Occipital lobe (tissue), 2 donors: ENCODE measurements around a stretch of chr6.

DNA sequence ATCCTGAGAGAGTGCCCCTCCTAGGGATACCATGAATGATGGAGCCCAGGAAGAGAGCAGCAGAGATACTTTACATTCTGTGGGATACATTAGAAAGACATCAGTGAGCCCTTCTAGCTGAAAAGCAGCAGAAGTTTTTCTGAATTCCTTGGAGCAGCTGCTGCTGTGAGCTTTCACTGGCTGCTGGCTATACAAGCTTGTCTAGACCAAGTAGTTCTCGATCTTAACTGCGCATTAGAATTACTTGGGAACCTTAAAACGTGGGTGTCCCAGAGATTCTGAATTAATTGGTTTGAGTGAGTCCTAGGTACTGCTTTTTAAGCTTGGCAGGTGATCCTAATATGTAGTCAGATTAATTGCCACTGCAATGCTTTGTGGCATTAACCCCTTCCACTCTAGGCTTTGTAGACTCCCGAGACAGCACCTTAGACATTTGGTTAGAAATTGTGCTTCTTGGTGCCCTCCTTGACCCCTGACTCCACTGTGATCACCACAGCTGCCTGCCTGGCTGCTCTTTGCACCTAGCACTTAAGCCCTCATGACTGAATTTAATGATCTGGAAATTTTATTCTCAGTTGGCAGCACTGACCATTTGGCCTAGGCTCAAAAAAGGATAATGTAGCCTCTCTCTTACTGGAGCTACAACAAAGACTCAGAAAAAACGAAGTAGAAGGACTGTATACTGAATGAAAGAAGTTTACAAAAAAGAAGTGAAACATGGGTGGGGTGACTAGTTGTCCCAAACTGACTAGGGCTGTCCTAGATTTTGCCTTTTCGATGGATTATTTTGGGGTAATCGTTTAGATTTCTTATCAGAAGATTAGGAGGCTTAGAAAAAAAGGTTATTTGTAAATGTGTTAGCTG is 11.5 kb upstream of the ABRACL start:
- RAMPAGE, long total RNA: no peak

GRCh38 chr6:139135555-139136501 is 948 bp downstream of the HECA start:
- RAMPAGE, long total RNA: no peak

DNA sequence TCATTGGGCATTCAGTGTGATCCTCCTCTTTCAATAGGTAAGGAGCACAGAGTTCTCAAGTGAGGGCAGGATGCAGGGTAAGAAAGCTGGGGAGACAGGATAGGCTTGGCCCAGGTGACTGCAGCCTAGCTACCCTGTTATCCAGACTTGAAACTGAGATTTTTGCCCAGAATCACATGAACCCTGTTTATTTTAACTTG is 25.0 kb downstream of the HECA start:
- RAMPAGE, long total RNA: no peak

DNA sequence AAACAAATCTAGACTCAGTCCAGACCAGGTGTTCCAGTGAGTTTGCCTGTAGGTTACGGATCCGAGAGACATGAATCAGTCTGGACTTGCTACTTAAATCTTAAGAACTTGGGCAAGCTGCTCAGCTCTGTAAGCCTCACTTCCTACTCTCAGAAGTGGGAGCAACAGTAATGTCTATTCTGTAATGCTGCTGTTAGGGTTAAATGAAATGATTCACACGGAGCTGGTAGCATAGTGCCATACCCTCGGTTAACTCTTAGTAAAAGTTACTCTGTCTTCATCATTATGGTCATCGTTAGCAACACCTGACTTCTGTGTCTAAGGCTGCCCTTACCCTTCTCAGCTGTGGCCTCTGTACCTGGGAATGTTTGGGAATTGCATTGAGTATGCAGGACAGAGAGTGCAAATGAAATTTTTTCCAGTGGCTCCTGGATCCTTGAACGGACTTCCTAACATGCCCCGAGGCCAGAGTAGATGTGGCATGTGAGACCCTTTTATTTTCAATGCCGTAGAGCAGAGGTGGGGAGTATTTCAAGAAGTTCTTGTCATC is 37.9 kb downstream of the HECA start:
- RAMPAGE, long total RNA: no peak

DNA sequence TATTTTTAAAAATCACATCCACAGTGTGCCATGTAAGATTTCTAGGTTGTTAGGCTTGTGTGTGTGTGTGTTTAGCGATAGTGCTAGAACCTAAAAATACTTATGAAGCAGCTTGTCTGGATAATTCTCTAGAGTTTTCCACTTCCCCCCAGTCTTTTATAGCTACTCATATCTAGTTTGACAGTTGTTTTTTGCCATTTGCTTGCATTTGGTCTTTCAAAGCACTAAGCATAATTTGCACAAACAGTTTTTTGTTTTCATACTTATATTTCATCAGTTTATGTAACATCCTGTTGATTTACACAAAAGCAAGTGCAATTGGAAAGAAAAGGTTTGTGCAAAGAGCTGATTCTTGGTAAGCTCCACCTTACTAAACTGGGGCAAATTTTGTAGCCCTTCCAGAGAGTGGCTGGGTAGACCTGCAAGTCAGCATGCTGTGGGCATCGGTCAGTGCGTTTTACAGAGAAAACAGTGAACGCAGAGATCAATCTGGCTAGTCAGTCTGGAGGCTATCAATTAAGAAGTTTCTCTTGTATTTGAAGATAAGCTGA is 34.6 kb downstream of the TXLNB start:
- RAMPAGE, long total RNA: no peak

DNA sequence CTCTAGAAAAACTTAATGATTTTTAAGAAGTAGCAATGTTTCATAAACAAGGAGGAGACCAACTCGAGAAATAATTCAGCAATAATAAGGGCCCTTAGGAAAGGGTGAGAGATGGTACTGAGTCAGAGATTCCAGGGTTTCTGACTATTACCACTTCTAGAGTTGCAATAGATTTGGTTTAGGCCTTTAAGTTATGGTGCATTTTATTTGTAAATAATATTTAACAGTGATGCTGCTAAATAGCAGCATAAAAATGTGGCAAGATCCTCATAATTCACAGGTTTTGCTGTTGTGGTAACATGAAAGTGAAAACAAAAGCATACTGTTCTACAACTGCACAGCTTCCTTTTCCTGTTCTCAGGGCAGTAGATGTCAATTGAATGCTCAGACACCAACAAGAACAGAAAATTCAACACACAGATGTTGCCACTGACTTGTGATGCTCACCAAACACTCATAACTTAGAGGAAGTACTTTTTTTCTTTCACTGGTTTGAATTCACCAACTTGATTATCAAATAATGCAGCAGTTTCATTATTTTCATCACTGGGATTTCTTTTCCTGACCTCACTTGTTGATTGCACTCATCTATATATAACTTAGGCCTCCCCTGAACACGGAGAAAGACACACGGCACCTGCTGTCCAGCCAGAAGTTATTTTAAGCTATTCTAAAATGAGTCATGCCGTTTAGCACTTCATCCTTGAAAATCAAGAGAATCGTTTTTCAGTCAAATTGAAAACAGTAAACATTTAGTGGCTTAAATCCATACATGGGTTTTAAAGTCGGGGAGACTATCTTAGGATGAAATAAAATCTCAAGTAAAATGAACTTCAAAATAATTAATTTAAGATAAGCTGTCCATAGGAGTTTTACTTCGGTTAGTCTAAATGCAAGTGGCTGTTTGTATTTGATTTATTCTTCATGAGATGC is 1.0 kb downstream of the TXLNB start:
- RAMPAGE, long total RNA: no peak

GRCh38 chr6:139369085-139369387 is 5.4 kb downstream of the CITED2 start:
- RAMPAGE, long total RNA: no peak

DNA sequence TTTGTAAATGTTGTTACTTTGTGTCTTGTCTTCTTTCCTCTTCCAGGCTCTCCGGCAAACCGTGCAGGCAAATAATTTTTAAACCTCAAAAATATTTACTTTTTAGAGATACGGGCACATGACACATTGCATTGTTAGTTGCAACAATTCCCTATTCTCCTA is 1.8 kb upstream of the CITED2 start:
- RAMPAGE, long total RNA: no peak

DNA sequence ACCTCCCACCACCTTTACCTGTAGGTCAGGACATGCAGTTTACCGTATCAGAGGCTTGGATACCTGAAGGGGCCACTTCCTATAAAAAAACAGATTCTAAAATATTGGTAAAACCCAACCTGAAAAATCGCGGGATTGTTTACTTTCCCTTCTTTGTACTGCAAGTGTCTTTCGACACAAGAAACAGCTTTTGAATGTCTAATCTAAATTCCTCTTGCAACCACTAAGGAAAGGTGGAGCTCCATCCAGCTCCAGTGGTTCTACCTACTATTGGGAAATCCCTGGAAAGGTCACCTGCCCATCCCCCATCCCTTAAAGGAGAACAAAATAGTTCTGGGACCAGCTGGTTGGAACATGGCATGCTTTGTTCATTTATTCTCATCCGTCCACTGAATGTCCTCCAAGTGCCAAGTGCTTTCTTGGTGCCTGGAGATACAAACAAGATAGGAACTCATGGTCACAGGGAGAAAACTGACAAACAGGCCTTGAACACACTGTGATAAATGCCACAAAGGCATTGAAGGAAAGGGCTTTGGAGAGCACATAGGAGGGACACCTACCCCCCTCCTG is 2.1 kb upstream of the CITED2 start:
- RAMPAGE, long total RNA: no peak

DNA sequence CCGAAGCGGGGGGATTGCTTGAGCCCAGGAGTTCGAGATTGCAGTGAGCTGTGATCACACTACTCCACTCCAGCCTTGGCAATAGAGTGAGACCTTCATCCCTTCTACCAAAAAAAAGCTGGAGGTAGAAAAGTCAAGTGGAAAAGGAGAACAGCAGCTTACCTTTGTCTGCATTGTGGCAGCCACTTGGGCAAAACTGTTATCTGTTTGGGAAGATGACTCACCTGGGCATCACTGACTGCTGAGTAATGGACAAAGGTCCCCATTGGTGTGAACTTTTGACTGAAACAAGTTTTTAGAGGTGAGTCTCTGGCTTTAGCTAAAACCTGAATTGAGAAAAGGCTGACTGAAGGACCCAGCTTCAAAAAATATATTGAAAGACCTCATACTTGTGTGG is 4.3 kb upstream of the CITED2 start:
- RAMPAGE, long total RNA: no peak

DNA sequence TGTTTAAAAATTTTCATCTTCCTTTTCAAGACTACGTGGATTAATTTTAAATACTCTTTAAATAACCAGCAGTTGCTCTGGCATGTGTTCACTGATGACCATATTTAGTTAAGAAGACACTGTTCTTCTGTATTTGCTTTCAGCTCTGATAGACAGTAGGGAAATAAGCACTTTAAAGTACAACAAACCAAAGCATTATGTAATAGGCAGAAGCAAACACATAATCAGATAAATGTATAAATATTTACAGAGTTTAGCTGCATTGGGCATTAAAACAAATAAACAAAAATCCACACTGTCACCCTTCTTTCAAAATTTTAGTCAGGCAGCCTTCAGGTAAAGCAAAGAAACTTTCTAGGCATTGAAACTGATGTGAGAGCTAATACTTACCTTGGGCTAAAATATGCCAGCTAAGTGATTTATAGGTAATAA is 111.3 kb upstream of the CITED2 start:
- RAMPAGE, long total RNA: no peak

DNA sequence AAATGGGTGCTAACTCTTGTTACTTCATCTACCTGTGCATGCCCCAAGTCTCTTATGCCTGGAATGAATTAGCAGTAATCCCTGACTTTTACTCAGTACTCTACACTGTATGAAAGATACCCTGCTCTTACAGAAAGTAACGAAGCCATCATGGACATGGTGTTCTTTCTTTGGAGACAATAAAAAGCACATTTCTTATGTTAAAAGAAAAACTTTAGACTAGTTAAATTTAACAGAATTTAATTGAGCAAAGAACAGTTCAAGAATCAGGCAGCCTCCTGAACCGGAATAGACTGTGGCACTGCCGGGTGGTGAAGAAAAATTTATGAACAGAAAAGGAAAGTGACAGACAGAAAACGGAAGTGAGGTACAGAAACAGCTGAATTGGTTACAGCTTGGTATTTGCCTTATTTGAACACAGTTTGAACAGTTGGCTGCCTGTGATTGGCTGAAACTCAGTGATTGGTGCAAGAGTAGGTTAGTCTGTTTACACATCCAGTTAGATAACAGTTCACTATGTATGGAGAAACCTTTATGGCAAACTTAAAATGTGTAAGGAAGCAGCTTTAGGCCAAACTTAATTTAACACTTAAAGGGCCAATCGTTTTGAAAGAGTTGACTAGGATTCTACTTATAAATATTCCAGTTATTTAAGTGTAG is 115.9 kb upstream of the CITED2 start:
- RAMPAGE, long total RNA: no peak

DNA sequence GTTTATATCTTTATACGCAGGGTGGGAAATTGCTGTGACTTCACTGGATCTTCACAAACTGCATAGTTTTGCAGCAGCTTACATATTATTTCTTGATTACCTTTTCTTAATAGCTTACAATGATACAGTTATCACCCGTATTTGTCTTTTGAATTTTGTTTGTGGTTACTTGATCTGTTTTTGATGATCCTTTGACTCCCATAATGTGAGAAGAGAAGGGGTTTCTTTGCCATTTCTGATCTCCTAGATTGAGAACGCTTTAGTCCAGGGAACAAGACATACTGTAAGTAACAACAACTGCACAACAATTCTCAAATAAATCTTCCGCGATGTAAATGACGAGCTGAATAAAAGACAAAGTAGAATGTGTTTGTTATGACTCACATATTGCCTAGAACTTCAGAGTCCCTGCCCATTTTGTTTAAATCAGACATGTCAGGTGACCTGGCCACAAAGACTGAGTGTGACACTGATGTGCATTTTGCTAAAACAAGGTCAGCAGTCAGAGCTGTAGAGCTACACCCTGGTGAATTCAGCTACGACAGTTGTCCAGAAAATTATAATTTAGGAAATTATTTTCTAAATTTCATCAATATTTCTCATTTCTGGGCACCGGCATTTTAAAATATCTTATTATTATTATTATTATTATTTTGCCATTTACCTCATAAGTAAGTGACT is 156.6 kb upstream of the CITED2 start:
- RAMPAGE, long total RNA: no peak

DNA sequence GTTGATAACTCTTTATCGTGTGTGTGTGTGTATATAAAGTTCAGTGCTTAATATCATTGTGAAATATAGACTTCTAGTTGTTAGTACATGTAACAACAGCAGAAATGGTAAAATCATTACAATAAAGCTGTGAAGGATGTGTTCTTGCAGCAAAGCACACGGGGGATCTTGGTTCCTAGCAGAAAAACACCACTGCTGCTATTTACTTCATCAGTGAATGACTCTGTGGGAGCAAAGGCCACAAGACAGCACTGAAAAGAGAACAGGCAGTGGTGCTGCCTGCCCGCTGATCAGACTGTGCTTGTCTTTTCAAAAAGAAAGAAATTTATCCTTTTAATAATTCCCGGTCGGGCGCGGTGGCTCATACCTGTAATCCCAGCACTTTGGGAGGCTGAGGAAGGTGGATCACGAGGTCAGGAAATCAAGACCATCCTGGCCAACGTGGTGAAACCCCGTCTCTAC is 689.9 kb upstream of the CITED2 start:
- RAMPAGE, long total RNA: no peak

DNA sequence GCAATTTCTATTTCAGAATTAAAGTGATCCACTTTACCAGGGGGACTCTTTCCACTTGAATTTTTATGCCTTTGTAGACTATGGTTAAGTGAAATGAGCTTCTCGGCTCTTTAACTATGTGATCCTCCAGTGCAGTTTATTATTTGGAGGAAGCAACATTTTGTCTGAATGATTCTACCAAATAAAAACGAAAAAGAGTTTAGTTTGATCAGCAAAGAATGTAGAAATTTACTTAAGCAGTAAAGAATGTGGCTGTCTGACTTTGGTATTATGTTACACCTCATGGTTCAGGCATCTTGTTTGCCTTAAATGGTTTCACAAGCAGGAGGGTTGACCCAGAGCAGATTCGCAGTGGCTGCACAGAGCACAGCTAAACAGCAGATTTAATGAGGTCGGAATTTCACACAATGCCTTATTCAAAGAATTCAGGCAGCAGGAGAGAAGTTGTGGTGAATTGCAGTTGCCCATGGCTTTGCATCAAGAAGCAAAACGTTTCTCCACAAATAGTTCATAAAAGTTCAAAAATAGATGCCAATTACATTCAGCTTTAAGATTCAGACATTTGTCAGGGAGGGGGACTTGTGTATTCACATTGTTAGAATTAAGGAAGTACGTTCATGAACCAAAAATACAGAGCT is 1163.3 kb upstream of the CITED2 start:
- RAMPAGE, long total RNA: no peak

- RAMPAGE, long total RNA: no peak
Measured at GRCh38 chr6:140897819-140898813, 1234.6 kb upstream of the GJE1 start.

DNA sequence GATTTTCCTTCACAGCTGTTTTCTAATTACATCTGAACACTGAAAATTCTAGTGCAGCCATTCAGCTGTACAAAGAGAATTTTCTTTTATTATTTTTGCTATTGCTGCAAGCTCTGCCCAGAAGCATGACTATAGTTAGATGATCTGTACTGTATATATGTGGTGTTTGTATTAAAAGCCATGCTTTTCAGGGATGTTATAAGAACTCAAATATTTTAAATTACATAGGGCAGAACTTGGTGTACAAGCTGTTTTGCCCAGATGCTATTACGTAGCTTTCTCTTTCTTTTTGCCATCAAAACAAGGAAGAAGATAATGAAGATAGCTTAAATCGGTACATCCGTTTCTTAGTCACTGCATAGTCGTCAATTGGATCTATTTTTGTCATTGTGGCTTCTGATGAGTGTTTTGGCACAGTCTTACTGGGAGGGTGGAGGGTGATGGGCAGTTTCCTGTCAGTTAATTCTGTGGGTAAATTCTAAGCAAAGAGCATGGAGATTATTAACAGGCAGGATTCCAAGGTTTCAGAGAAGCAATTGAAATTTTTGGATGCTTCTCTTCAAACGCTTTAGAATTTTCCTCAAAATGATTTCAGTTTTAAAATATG is 649.2 kb upstream of the GJE1 start:
- RAMPAGE, long total RNA: no peak

DNA sequence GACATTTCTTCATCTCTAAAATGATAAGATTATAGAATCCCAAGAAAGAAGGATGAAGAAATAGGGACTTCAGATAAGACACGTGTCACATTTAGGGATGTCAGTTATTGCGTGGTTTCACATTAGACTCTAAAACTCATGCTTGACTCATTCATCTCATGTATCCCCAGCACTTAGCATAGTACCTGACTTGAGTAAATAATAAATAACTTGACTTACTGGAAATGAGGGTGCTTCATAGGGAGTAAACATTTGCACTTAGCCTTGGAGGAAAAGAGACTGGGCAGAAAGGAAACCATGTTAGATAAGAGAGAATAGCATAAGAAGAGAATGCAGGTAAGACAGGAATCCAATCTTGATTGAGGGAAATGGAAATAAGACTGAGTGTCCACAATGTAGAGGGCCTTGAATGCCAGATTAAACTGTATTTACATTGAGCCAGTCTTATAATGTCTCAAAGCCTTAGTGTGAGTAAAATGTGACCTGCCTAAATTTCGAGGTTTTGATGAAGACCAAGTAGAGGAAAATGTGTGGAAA is 37.3 kb downstream of the VTA1 start:
- RAMPAGE, long total RNA: no peak

DNA sequence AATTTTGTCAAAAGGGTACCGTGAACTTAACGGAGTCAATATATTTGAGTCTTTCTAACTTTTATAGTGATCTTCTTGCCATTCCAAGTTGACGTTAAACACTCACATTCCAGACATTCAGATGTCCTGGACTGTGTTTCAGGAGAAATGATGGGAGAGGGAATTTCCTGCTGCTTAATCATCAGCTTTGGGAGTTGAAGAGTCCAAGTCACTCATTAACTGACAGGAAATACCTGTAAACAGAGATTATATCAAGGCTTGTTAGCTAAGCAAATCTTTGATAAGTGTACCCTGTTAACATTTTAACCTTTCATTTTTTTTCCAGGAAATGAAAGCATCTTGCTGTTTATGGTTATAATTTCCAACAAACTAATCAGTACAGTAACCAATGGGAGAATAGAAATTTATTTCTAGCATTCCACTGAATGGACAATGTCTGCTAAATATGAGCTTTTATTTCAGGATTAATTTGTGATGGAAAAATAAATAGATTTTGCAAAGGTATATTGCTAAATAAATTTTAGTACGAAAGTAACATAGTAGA is 73.5 kb downstream of the ADGRG6 start:
- RAMPAGE, long total RNA: no peak

GRCh38 chr6:142681298-142681497 is 263.8 kb downstream of the HIVEP2 start:
- RAMPAGE, long total RNA: no peak